Epithelial cell of prostate (primary cell): ENCODE data around the gene HMGB4.

GRCh38 chr1:33159455-33160185 lies 22.2 kb downstream of the TRIM62 start:
- RRBS, result 84% methylated on average over 5 of the region's 30 CpGs

DNA sequence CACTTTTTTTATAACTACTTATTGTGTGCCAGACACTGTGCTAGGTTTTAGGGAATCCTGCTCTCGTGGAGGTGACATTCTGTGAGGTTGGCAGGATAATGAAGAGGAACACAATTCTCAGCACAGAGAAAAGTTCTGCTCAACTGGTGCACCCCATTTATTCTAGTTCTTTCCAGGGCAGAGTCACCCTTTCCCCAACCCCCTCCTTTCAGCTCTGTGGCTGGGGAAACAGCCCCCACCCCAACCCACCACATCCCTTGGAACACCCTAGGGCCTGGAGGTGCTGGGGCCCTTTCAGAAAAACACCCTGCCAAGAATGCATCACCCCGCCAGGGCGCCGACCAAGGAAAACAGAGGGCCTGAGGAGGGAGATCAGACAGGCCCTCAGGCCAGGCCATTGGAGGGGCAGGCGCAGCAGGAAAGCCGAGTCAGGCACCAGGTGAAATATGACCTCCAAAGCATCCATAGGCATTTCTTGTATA lies 18.4 kb downstream of the TRIM62 start:
- RRBS, result no CpG with 5 or more reads among the region's 6 CpGs

DNA sequence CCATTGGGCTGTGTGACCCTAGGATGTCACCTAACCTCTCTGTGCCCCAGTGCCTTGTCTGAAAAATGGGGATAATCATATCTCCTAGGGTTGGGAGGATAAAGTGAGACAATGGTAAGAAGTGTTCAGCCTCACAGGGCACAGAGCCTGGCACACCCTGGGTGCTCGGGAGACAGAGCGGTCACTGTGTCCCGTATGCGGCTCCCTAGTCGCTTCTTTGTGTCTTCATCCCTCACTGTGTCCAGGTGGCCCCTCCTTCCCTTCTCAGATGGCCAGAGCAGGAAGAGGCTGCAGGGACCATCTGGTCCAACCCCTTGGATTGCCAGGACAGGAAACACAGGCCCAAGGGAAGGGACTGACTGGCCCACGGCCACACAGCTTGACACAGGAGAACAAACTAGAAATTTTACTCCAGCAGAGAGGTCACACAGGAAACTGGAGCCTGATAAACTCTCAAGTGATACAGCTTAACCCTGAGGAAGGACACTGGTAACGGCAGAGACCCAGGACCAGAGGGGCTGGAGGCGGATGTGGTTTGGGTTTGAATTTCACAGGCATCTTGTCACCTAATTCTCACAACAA lies 11.0 kb downstream of the TRIM62 start:
- RRBS, result no CpG with 5 or more reads among the region's 8 CpGs

- RRBS, result 10% methylated on average over 21 of the region's 56 CpGs
These were observed 1.2 kb downstream of the TRIM62 start for GRCh38 chr1:33180427-33181176.

DNA sequence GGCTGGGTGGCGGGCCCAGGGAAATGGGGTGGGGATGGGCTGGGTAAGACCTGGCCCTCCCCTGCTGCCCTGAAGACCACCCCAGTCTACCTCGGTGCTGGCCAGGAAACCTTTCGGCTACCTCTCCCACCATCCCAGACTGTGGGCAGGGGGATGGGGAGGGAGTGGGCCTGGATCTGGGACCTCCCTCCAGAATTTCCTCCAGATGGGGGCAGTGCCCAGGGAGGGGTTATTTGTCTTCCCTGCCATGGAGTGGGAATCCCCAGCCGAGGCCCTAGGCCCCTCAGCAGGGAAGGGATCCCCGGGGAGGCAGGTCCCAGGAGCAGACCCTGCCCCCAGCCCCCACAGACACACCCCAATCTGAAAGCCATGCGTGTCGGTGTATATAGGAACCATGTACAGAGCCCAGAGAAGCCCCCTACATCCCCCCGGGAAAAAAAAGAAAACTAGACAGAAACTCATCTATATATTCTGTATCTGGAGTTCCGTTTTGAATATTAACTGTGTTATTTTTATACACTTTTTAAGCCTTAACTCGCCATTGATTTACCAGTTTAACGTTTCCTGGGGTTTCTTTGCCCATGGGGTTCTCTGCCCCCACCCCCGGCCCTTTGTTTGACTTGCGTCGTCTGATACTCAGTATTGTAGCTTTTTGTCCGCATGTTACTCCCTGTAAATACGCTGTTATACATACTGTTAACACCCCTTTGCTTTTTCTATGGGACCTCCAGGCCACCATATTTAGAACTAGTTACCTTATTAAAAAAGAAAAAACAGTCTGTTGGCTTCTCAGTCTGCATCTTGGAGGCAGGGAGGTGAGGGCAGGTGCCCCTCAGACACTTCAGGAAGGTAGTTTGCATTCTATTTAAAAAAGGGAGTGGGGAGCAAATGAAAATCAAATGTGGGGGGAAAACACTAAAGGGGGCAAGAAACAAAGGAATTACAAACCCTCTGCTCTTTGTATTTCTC lies 20.9 kb downstream of the A3GALT2 start:
- RRBS, result no CpG with 5 or more reads among the region's 16 CpGs

DNA sequence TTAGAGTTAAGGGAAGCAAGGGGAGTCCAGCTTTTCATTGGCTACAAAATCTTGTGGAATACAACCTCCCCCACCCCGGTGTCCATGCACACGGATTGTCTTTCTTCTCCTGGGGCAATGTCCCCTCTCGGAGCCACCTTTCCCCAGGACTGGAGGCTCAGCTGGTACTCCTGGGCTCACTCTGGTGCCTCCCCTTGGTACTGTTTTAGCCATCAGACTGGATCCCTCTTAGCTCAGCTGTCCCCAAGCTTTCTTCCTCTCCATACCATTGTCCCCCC lies 165 bp downstream of the A3GALT2 start:
- RRBS, result 73% methylated on average over 1 of the region's 3 CpGs

- RRBS, result no CpG with 5 or more reads among the region's 7 CpGs
These were observed 20.2 kb upstream of the A3GALT2 start for GRCh38 chr1:33340922-33341664.

DNA sequence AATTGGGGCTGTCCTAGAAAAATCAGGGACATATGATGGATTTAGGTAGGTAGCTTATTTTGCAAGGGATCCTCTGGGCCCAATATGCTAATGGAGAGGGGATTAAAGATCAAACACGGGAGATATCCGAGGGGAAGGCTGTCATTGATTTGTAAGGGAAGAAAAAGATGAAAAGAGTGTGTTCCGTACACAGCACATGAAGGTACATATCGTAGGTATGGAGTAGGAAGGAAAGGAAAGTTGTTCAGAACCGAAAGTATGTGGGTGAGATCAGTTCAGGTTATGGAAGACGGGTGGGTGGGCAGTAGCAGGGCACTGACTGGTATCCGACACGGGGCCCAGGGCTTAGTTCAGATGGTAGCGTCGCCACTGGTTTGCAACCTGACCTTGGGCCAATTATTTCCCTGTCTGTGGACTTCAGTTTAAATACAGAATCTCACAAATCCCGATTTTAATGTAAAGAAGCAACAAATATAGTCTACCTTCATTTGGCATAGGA lies 27.7 kb upstream of the A3GALT2 start:
- RRBS, result no CpG with 5 or more reads among the region's 11 CpGs

DNA sequence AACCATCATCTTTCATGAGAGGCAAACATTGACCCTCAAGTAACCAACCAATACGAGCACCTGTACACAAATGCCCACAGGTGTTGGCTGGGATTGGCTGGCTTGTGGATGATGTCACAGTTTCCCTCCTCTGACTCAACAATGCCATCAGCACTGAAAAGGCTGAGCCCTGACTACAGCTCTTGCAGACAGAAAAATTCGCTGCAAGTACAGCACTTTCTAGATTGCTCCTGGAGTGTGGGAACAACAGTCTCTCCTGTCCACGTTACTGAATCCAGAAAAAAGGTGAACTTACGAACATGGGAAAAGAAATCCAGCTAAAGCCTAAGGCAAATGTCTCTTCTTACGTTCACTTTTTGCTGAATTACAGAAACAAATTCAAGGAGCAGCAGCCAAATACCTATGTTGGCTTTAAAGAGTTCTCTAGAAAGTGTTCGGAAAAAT lies at the start of gene HMGB4:
Gene HMGB4 (plus strand): TSS at position 187 of the 444 bp plus-strand sequence.
- RRBS, result no CpG with 5 or more reads among the region's 6 CpGs

DNA sequence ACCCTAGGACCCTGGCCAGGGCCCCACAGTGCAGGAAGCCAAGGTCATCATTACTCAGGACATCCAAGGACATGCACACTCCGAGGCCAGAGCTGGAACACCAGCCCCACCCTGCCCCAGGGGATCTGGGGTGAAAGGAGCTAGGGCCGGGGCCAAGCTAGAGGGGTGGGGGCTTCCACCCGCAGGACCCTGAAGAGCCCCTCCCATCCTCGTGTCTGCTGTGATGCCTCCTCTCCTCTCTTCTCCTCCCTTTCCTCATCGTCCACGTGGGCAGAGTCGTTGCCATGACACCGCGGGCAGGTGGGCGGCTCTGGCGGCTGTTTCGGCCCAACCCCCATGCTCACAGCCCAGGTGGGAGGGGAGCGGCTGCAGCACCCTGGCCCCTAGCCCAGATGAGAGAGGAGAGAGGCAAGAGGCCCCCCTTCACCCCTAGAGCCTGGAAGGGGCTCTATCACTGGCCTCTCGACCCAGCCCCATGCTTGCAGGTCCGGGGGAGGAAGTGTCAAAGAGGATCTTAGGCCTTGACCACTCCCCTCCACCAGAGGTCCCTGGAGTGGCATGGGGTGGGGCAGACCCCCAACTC lies 10.6 kb downstream of the DLGAP3 start:
- RRBS, result no CpG with 5 or more reads among the region's 15 CpGs

DNA sequence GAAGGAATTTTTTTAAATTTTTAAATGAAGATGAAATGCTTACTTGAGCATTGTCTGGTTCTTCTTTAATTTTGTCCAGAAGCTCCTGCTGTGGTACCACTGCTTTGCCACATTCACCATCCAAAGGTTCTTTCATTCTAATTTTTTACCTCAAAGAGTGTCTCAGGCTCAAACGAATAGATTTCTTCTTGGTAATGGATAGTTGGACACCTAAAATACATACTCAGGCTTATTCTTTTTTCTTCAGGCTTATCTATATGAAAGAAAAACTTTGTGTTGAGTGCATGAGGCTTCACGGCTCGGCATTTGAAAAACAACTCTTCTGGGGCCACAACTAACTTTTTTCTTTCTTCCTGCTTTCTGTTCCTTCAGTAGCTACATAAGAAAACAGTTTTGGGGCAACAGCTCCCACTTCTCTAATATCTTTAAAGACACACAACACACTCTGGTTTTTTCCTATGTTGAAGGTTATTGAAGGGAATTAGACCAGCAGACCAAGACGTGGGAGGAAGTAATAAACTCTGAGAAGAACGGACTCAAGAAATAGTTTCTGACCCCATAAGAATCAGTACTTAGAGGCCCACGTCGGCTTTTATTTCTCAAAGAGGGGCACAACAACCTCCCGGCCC lies 1.1 kb downstream of the ZMYM6 start:
- RRBS, result no CpG with 5 or more reads among the region's 8 CpGs

DNA sequence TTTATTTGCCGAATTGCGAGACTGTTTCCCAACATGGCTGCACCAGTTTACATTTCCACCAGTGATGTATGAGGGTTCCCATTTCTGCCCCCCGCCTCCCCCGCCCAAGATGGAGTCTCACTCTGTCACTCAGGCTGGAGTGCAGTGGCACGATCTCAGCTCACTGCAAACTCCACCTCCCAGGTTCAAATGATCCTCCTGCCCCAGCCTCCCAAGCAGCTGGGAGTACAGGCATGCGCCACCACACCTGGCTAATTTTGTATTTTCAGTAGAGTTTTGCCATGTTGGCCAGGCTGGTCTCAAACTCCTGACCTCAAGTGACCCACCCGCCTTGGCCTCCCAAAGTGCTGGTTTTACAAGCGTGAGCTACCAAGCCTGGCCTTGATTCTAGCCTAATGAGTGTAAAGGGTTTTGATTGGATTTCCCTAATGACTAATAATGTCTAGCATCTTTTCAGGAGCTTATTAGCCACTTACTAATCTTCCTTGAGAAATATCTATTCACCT lies 20.7 kb downstream of the SFPQ start:
- RRBS, result no CpG with 5 or more reads among the region's 8 CpGs

DNA sequence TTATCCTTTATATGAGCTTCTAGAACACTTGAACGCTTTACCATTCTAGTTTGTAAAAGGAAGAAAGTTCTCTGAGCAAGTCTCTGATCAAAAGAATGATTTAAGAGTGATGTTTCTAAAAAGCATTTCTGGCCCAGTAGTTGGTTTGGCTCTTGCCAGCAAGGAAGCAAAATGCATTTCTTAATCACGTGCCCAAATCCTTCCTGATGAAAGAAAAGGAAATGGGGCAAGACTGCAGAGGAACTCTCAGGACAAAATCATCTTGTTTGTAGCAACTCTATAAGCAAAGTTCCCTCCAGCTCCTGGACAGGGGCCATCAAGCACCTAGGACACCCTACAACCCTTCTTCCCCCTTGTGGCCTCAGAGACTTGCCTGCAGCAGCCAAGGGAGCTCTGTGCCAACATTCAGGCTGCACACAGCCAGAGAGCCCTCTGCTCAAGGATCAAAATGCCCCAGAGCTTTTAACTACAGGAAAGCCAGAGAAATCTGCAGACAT lies 105.2 kb downstream of the KIAA0319L start:
- RRBS, result no CpG with 5 or more reads among the region's 2 CpGs

- RRBS, result no CpG with 5 or more reads among the region's 3 CpGs
These were observed 50.8 kb downstream of the KIAA0319L start for GRCh38 chr1:35506288-35506887.

DNA sequence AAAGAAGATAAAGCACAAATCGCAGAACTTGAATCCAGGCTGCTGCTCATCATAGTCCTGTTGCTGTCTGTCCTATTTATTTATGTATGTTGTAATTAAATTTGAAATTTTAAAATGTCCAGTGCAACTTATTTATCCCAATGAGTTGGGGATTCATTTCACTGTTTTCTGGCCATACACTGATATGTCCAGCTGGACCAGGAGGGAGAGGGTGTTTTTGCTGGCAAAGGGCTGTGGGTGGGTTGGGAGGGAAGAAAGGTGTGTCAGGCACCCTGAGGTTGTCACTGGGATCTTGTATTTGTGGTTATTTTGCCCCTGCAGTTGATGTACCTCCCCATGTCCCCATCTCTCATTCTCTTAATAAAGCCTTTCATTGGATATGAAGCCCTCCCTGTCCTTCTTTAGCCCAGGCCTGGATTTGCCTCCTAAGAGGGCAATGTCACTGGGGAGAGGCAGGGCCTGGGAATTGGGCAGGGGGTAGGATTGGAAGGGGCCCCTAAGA lies 22.2 kb downstream of the TFAP2E start:
- RRBS, result no CpG with 5 or more reads among the region's 1 CpG

GRCh38 chr1:35640236-35641127 lies 844 bp downstream of the PSMB2 start:
- RRBS, result 0% methylated on average over 1 of the region's 24 CpGs

DNA sequence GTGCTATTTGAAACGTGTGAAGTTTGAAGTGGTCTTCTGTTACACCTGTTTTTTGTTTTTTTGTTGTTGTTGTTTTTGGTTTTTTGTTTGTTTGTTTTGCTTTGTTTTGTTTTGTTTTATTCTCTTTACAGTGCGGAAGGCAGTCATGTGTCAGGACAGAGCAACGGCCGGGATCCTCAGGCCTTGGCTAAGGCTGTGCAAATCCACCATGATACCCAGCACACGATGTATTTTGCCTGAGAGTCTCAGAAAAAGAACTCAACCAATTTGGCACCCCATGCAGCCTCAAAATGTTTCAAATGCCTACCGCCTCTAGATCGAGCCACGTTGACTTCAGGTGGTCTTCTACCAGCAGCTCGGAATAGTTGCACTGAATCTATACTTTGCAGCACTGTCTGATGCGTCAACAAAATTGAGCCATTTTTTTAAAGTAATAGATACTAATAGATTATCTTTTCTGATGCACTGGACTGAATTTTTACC lies 29.6 kb upstream of the AGO1 start:
- RRBS, result no CpG with 5 or more reads among the region's 10 CpGs

- RRBS, result no CpG with 5 or more reads among the region's 11 CpGs
These were observed 11.2 kb downstream of the AGO1 start for GRCh38 chr1:35894126-35894645.

GRCh38 chr1:35915222-35915706 lies 15.6 kb upstream of the AGO3 start:
- RRBS, result no CpG with 5 or more reads among the region's 9 CpGs

GRCh38 chr1:35919609-35920328 lies 11.1 kb upstream of the AGO3 start:
- RRBS, result no CpG with 5 or more reads among the region's 1 CpG